ENCODE measurements around a stretch of chr20.

- PRO-cap = no peak
- RAMPAGE, long total RNA, 4 experiments = no peak in any of the 4 experiments
These were observed 8.6 kb downstream of the SS18L1 start for GRCh38 chr20:62151916-62152840.

DNA sequence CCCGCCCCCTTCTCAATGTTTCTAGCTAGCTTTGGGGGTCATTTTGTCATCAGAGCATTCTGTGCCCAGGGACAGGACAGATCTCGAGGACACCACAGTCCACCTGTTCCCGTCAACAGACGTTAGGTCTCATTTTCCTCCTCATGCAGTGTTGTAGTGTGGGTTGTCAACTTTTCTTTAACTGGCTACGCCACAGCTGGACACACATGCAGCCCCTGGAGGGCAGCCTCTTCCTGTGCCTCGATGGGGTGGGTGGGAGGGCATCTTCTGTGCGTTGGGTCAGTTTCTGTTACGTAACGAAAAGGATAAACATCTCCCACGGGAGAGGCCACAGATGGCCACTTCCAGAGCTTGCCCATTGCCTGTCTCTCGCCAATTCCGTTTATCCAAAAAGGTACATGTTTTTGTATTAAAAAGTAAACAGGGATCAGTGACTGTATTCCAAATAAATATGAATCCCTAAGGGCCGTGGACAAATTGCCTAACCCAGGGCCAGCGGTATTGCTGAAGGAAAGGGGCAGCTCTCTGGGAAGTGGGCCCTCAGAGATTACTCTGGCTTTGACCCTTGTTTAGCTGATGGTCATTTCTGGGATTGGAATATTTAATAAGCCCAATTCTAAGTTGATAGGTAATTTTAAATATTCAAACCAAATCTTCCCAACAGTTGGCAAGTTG, 3.2 kb upstream of the MTG2 start:
- PRO-cap = no peak
- RAMPAGE, long total RNA, 4 experiments = no peak in any of the 4 experiments

GRCh38 chr20:62201440-62202144, 18.5 kb downstream of the HRH3 start:
- PRO-cap = no peak
- RAMPAGE, long total RNA, 4 experiments = no peak in any of the 4 experiments

DNA sequence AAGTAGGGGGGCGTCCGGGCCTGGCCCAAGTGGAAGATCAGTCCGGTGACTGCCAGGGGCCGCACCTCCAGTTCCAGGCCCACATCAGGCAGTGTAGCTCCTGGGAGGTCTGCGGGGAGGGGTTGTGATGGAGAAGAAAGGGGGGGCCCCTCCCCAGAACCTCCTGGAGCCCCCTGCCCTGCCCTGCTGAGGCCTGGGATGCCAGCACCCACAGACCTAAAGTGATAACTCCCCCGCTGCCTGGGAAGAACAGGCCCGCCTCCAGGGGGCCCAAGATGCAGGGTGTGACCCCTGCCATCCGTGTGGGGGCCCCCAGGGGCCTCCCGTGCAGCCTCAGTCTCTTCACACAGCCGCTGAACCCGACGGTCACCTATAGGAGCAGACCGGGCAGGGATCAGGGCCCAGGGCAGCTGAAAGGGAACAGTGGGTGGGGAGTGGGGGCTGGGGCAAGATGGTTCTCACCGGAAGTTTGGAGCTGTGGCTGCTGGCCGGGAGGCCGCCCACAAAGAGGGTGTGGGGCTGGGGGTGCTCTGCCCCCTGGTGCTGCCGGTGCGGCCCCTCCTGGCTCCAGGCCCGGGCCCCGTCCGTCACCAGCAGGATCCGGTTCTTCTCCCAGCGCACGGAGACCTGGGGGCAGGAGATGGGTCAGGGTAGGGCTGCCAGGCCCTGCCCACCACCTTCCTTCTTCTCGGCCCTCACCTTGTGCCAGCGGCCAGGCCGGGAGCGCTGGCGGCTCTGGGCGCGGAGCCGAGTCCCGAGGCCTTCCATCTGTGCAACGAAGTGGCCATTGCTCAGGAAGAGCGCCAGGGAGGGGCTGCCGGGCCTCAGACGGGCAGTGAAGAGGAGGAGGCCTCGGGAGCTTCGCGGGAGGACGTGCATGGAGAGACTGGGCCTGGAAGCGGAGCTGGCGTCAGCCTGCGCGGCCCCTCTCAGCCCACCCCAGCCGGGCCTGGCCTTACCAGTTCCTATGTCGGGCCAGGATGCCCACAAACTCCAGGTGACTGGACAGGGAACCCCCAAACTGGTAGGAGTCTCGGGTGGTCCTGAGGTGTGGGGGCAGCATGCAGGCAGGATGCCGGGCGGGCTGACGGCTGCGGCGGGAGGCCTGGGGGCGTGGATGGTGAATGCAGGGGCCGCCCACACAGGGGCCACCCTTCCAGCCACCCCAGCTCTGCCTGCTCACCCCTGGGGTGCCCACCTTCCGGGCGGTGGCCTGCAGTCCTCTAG, 7.8 kb downstream of the ADRM1 start:
- PRO-cap = no peak
- RAMPAGE, long total RNA, 4 experiments = no peak in any of the 4 experiments

DNA sequence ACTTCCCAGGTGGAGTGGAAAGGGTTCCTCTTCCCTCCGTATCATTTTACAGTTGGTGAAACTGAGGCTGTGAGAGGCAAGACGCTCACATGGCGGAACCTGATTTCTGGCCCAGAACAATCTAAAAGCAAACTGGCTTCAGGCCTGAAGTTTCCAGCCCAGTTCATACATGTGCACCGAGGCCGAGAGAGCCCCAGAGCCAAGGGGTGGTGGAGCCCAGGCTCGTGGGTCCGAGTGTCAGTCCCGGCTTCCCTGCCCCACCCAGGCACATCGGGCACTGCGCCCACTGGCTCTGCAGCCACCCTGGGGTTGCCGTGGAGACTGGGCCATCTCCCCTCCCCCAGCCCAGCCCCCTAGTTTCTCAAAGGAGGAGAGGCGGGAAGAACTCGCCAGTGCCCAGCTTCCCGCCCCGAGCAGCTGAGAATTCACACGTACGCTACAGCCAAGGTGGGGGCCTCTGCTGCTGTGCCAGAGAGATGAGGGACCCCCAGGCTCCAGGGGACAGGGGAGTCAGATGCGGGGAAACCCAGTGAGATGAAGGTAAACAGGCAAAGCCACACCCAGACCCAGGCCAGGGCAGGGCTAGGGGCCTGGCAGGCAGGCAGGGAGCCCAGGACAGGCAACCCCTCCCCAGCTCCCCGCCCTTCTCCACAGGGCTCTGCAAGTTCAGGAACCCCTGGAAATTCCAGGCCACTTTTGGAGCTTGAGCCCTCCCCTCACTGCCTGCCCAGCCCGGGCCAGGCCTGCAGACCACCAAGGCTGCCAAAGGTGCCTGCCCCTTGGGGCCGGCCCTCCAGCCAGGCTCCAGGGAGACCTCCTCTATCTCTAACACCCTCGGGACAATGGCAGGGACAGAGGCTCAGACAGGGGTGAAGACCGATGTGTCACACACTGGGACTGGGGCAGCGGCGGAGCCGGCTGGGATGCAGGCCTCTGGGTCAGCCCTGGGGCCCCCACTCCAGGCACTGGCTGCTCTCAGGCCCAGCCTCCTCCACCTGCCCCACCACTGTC, 6.1 kb downstream of the LAMA5 start:
- PRO-cap = no peak
- RAMPAGE, long total RNA, 4 experiments = no peak in any of the 4 experiments

DNA sequence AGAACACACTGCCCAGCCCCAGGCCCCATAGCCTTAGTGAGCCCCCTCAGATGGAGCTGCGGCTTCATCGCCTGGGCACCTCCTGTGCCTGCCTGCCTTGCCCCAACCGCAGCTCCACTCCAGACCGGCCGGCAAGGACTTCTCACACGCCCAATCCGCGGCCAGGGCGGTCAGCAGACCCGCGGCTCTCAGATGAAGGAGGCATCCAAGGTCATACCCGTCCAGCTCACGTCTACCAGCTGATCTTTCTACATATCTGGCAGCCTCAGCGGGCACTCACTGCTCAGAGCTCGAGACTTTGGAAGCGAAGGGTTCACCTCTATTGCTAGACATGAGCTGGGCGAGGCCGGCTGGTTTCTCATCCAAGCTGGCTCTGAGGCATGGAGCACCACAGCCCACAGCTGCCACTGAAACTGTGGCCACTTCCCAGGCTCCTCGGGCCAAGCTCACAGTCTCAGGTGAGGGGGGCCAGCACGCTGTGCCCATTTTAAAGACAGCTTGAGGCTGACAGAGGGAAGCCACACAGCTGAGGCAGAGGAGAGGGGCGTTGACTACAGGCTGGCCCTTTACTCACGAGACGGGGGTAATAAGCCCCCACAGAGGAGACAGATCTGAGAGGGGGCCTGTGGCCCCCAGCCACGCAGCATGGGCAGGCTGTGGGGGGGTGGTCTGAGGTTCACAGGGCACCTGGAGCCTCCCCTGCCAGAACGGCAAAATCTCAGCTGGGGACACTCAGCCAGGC, 2.1 kb downstream of the LAMA5 start:
- PRO-cap = bidirectional peak, plus-strand start at position 328 of the sequence, minus-strand start at position 119 of the sequence
- RAMPAGE, long total RNA, 4 experiments = no peak in any of the 4 experiments

GRCh38 chr20:62373788-62374205, 6.7 kb upstream of the LAMA5 start:
- PRO-cap = no peak
- RAMPAGE, long total RNA, 4 experiments = no peak in any of the 4 experiments

DNA sequence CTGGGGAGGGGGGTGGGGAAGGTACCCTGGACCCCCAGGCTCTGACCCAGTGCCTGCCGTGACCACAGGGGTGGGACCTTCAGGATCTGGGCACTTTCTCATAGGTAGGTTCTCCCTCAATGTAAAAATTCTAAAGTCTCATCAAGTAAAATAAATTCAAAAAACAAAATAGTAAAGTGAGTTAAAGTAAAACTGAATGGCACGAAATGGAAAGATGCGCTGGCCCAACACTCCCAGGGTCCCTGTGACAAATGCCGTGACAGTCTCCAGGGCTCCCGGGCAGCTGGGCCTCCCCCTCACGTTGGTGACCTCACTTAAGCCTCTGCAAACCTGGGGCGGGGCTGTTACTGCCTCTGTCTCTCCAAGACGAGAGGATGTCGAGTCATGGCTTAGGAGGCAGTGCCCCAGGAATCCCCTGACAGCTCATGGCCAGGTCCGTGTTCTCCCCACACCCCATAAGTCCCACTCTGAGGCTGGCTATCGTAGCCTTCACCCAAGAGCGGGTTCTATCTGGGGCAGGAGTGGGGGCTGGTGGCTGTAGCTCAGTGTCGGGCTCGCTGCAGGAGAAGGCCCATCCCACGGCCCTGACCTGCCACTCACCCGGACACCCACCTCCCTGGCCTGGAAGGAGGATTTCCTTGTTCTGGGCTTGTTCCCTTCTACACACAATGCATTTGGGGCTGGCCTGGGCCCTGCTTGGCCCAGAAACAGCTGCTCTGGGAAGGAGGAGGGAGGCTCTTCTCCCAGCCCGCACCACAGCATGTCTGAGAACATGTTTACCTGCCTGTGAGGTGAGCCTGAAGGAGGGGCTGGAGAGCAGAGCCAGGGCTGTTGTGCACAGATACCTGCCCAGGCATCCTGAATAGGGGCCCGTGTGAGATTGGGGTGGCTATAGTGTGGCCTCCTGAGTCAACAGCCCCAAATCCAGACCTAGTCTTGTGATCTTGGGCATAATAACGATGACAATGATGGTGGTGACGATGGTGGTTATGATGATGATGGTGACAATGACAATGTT, 5.6 kb upstream of the RPS21 start:
- PRO-cap = no peak
- RAMPAGE, long total RNA, 4 experiments = no peak in any of the 4 experiments

DNA sequence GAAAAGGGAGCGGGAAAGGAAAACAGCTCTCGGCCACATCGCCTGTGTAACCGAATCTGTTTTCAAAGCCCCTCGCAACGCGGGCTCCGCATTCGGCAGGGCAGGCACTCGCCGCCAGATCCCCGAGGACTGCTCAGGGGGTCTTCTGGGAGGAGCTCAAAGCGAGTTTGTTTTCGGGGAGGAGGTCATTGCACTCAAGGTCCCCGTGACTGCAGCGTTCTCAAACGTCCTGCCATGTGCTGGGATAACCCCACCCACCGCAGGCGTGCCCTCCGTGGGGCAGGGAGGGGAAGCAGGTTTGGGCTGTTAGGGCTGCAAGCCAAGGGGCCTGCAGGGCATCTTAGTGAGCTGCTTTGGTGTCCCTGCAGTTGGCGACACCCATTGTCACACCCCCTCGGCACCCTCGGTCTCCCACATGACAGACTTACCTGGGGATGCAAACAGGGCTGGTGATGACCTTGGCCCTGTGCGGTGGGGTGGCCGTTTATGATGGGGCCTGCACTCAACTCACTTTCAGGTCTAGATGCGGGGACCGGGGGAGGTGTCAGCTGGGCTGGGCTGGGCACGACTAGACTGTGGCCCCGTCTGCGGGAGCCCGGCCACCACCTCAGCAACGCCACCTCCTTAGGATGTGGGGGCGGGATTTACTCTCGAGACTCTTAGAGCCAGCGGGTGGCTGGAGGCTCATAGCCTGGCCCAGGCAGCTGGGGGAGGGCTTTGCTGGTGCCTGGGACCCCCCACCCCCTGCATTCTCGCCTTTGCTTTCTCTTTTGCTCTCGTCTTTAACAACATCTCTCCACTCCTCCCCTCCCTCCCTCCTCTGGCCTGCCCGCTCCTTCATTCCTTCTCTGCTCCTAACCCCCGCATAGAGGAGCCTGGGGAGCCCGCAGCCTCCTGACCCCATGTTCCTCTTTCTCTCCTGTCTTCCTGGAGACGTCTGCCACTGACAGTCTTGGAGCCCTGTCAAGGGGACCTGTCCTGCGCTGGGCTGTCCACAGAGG, 6.5 kb upstream of the GATA5 start:
- PRO-cap = no peak
- RAMPAGE, long total RNA, 4 experiments = no peak in any of the 4 experiments

- PRO-cap = no peak
- RAMPAGE, long total RNA, 4 experiments = no peak in any of the 4 experiments
These were observed 9.4 kb upstream of the GATA5 start for GRCh38 chr20:62484858-62486008.

GRCh38 chr20:62551863-62552544, 76.2 kb upstream of the GATA5 start:
- PRO-cap = no peak
- RAMPAGE, long total RNA, 4 experiments = no peak in any of the 4 experiments

GRCh38 chr20:62605994-62606459, 36.3 kb upstream of the SLCO4A1 start:
- PRO-cap = no peak
- RAMPAGE, long total RNA, 4 experiments = no peak in any of the 4 experiments

DNA sequence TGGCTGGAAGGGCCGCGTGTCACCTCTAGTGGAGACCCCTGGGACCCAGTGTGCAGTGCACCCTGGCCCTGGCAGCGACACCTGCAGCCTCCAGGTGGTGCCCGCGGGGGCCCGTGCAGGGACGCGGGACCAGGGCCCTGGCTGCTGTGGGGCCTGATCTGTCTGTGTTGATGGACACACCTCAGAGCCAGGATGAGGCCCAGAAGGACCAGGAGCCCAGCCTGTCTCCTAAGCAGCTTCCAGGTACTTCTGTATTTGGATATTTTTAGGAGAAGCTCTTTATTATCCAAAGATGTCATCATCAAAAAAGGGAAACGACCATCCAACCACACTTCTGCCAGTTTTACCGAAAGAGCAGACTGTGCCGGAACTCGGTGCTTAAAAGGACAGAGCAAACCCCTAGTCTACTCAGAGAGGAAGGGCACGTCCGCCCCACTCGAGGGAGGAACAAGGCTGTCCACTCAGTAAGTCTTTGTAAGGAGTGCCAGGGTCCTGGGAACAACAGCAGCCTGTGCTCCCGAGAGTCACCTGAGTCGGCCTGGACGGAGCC, 17.7 kb upstream of the SLCO4A1 start:
- PRO-cap = no peak
- RAMPAGE, long total RNA, 4 experiments = no peak in any of the 4 experiments

GRCh38 chr20:62627982-62628682, 14.2 kb upstream of the SLCO4A1 start:
- PRO-cap = no peak
- RAMPAGE, long total RNA, 4 experiments = no peak in any of the 4 experiments

DNA sequence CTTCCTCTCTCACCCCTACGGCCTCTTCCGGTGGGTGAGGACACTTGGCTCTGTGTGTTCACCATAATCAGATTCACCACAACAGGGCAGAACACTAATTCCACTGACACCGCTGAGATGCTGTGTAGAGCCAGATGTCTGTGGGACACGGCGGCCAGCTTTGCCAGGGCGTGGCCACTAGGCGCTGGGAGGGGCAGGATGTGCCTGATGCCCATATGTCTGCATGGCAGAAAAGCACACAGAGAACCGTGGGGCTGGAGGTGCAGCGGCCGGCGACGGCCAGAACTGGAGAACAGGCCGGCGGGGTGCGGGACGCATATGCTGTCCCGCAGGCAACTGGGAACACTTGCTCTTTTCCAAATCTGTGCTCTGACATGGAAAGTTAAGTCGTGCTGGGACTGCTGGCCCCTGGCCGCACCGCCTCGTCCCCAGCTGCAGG, 30.9 kb downstream of the NTSR1 start:
- PRO-cap = no peak
- RAMPAGE, long total RNA, 4 experiments = no peak in any of the 4 experiments

- PRO-cap = no peak
- RAMPAGE, long total RNA, 4 experiments = no peak in any of the 4 experiments
These were observed 11.1 kb downstream of the TCFL5 start for GRCh38 chr20:62850346-62851128.

GRCh38 chr20:62857926-62858383, 3.7 kb downstream of the TCFL5 start:
- PRO-cap = no peak
- RAMPAGE, long total RNA, 4 experiments = no peak in any of the 4 experiments

DNA sequence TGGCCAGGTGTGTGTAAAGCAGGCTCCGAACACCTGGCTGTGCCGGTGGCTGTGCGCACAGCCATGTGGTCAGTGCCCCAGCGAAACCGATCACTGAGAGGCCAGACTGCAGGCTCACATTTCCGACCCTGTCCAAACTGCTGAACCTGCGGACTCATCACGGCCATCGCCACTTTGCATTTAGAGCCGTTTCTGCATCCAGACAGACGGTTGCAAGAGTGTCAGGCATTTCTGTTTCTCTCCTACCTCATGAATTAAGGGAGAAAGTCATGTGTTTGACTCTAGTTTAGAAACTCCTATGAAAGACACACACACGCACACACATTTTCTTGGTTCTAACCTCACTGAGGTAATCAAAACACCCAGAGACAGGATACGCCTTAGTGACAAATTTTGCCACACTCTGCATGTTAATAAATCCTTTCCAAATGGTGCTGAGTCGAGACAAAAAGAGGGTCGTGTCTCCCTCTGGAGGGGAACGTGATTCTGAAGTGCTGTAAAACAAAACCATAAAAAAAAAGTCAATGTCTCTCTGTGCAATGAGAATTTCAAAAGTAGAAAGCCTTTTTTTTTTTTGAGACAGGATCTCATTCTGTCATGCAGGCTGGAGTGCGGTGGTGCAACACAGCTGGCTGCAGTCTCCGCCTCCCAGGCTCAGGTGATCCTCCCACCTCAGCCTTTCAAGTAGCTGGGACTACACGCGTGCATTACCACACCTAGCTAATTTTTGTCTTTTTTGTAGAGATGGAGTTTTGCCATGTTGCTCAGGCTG, 31.0 kb upstream of the TCFL5 start:
- PRO-cap = no peak
- RAMPAGE, long total RNA, 4 experiments = no peak in any of the 4 experiments

GRCh38 chr20:62898446-62899131, 27.7 kb downstream of the DIDO1 start:
- PRO-cap = no peak
- RAMPAGE, long total RNA, 4 experiments = no peak in any of the 4 experiments

DNA sequence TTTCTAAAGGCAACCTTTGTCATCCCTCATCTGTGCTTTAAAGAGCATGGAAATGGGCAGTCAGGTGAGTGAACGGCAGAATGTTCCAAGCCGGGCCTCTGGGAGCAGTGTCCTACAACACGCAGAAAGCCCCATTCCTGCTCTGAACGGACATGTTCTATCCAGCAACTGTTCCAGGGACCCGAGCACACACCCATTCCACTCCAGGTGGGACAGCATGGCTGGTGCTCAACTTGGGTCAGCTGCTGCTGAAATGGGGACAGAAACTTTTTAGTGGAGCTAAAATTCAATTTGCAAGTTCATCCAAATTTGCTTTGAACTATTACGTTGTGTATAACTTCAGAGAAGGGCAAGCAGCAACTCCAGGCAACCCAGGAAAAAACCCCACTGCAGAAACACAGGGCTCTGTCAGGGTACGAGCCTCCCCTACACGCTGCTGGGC, 26.6 kb downstream of the DIDO1 start:
- PRO-cap = no peak
- RAMPAGE, long total RNA, 4 experiments = no peak in any of the 4 experiments